REH cell (cell line): Measurements from ENCODE around the gene USP36.

DNA sequence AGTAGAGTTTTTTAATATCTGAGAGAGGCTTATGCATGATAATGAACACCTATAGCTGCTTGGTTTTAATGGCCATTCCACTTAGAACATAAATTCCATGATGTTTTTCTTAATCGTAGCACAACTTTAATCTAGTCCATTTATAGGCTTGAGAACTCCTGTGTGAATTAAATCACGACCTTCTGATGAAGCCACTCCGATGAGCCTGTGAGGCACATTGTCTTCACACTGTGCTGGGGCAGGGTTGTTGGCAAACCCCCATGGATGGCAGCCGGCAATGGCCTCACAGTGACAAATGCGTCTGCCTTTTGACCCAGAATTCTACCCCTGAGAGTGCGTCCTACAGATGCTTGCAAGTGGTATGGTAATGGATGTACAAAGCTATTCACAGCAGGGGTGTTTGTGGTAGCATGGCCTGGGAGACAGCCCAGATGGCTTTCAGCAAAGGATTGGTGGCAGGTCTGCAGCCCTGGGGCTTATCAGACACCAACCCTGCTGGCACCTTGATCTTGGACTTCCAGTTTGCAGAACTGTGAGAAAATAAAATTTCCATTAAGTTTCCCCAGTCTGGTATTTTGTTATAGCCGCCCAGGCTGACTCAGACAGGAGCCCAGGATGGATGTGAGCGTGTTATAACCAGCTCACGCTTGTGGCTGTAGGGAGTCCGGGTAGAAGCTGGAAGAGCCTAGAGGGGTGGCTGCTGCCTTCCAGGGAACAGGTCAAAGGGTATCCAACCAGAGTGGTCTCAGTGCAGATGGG, 10.0 kb downstream of the AFMID start:
- PRO-cap: no peak

DNA sequence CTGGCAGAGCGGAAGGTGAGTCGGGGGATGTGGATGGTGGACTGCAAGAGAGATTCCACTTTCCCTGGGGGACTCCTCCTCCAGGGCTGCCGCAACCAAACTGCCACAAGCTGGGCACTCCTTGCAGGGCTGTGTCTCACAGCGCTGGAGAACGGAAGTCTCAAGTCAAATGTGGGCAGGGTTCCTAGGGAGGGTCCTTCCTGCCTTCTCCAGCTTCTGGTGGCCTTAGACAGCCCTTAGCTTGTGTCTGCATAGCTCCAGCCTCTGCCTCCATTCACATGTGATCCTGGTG, 11.4 kb upstream of the BIRC5 start:
- PRO-cap: no peak

- PRO-cap: no peak
Observed at GRCh38 chr17:78341328-78342023, 18.4 kb downstream of the SOCS3 start.

DNA sequence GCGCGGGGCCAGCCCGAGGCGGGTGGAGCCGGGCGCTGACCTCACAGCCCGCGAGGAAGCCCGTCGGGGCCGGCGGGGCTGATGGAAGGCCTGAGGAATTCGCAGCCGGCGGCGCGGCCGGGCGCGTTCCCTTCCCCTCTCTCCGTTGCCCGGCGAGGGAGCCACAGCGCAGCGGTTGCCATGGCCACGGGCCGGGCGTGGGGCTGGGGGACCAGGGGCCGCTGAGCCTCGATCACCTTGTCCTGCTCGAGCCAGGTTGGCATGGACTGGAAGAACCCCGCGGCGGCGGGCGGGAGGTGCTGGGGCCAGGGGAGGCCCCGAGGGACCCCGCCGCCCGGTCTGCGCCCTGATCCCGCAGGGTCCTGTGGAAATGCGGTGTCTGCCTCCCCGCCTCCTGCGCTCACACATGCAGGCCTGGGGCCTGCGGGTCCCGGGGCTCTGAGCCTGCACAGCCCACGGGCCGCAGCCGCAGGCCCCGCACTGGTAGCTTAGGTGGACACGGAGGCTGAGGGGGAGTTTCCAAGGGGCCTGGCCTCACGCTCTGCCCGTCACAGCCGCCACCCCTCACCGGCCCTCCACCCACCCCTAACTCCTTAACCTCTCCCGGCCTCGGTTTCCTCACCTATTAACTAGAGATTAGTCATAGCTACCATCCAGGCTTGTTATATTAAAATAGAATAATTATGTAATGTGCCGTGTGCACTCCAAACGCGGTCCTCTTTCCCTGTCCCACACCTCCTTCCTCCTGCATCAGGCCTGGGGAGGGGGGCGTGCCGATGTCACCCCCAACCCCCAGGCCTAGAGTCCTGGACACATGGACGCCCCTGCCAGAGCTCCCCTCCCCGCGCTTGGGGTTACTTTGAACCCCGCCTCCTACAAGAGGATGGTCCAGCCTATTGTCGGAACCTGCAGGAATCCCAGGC, 17.6 kb downstream of the SOCS3 start:
- PRO-cap: no peak

- PRO-cap: no peak
Observed at GRCh38 chr17:78374466-78375800, 3.5 kb upstream of the PGS1 start.

DNA sequence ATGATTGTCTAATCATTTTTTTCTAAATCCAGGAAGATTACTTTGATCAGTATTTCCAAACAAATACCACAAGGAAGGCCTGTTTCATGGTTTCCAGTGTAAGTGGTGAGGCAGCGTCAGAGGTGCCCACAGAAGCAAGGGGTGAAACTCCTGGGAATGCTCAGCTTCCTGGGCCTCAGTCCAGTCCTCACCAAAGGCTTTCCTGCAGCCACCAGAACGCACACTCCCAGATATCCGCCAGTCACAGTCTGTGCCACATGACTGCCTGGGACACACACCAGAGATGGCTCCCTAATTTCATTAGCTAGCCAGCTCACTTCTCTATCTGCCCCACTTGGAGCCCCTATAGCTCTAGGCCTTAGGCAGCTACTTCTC, 77.1 kb downstream of the CYTH1 start:
- PRO-cap: no peak

DNA sequence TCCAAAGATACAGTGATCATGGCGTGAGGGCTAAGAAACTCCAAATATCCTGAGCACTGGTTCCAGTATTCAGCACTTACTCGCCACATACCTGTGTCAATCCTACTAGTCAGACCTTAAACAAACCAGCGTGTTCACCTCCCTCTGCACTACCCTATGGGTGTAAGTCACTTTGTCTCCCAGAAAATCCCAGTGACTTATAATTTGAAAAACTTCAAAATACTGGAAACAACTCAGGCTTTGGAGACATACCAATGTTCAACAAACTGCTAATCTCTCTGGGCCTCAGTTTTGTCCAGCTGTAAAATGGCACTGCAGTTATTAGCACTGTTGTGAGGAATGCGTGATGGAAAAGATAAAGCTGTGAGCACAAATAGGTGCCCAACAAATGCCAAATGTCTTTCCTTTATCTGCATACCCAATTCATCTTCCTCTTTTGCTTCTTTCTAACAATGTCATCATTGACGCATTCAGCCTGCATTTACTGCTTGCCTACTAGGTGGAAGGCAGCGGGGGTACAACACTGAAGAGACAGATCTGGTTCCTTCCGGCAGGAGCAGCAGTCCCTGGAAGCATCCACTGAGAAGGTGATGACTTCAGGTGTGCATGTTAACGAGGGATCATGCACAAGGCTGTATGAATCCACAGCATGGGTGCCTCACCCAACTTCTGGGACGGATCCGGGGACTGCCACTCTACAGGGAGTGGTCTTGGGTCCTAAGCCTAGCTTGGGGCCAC, 63.5 kb downstream of the CYTH1 start:
- PRO-cap: no peak

DNA sequence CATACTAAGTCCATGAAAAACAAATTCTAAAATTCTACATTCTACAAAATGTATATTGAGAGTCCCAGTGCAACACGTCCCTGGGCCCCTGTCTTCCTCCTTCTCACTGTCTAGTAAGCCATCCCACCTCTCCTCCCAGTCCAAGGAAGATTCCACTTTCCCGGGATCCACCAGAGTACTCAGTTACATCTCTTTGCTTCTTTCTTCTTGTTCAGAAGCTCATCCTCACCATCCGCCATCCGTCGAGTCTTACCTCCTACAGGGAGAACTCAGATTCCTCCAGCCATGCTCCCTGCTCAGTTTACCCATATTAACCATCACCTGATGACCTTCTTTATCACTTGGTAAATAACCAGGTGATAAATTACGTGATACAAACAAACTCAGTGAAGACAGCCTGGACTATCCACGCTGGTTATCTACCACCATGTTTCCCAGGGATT, 57.1 kb downstream of the CYTH1 start:
- PRO-cap: no peak

GRCh38 chr17:78740422-78740835, 41.6 kb downstream of the CYTH1 start:
- PRO-cap: no peak

DNA sequence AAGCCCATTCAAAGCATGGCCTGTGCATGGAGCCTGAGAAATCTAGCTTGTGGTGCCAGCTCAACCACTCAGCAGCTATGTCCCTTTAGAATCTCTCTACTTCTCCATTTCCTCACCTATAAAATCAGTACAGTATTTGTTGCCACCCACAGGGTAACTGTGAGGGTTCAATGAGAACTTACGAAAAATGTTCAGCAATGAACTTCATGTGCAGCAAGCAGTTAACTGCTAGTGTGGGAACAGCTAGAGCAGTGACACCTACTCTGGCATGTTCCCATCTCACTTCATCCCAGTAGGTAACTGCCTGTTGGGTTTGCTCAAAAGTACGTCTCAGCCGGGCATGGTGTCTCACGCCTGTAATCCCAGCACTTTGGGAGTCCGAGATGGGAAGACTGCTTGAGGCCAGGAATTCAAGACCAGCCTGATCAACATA, 15.2 kb downstream of the CYTH1 start:
- PRO-cap: no peak

DNA sequence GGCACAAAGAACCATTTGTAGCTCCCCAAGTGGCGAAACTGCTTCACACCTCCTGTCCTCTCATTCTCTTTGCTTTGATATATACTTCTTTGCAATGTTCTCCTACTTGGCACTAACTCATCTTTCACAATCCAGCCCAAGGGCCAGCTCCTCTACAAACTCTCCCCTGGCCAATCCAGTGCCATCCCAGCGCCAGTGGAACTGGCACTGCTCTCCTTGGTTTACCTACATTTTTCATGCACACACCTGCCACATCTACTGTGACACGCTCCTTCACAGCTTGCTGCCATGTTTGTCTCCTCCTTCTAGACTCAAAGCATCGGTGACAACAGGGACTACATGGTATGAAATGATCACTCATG, 12.8 kb downstream of the CYTH1 start:
- PRO-cap: no peak

DNA sequence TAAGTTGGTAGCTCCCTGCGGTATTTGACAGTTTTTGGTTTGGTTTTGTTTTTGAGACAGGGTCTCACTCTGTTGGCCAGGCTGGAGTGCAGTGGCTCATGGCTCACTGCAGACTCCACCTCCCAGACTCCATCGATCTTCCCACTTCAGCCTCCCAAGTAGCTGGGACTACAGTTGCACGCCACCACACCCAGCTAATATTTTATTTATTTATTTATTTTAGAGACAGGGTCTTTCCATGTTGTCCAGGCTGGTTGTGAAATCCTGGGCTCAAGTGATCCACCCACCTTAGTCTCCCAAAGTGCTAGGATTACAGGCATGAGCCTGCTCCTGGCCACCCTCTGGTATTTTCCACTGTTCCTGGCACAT, 3.4 kb upstream of the CYTH1 start:
- PRO-cap: no peak

DNA sequence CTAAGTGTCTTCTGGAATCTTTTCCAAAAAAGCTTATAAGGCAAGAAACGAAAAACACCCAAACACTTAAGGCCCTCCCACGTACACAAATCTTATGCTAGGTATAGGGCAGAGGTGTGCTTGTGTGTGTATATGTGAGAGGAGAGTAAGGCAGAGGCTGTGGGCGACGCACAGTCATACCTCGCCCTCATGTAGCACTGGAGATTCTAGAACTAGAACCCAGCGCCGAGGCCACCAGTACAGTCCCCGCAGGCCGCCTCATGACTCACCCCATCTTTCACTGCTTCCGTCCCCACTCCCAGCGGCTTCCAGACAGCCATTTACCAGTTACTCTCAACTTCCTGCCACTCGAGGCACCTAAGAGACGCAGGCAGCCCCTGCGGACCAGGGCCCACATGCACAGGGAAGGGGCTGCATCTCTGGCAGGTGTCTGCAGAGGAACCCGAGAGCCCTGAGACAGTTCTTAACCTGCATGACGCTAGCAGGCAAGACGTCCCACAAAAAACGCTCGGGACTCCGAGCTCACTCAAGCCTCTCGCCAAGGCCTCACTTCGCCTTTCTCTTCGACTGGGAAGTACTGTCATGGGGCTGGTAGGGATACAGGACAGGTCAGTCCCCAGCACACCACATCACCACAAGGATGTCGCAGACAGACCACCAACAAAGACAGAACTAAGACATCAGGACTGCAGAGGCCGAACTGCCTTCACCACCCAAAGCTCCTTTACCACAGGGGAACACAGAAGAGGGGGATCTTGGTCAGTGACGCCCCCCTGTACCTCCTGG, 23.4 kb upstream of the CYTH1 start:
- PRO-cap: no peak

GRCh38 chr17:78818567-78819372, 21.8 kb downstream of the USP36 start:
- PRO-cap: unidirectional peak, plus-strand start at chr17:78819178

DNA sequence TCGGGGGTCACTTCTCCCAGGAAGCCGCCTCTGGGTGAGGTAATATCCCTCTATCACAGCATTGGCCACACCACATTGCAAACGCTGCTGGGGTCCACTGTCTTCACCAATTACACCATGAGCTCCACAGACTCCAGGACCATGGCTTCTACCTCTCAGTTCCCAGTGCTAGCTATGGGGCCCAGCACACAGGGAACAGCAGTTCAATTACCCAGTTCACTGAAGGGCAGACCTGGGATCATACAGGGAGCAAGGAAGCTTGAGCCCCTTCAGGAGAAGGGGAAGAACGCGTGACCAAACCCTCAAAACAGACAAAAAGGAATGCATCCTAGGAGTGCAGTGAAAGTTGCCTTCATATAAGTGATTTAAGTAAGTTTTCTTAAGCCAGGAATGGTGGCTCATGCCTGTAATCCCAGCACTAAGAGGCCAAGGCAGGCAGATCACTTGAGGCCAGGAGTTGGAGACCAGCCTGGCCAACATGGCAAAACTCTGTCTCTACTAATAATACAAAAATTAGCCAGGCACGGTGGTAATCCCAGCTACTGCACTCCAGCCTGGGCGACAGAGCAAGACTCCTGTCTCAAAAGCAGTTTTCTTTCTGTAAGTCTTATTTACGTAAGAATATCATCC, 14.6 kb downstream of the USP36 start:
- PRO-cap: no peak

DNA sequence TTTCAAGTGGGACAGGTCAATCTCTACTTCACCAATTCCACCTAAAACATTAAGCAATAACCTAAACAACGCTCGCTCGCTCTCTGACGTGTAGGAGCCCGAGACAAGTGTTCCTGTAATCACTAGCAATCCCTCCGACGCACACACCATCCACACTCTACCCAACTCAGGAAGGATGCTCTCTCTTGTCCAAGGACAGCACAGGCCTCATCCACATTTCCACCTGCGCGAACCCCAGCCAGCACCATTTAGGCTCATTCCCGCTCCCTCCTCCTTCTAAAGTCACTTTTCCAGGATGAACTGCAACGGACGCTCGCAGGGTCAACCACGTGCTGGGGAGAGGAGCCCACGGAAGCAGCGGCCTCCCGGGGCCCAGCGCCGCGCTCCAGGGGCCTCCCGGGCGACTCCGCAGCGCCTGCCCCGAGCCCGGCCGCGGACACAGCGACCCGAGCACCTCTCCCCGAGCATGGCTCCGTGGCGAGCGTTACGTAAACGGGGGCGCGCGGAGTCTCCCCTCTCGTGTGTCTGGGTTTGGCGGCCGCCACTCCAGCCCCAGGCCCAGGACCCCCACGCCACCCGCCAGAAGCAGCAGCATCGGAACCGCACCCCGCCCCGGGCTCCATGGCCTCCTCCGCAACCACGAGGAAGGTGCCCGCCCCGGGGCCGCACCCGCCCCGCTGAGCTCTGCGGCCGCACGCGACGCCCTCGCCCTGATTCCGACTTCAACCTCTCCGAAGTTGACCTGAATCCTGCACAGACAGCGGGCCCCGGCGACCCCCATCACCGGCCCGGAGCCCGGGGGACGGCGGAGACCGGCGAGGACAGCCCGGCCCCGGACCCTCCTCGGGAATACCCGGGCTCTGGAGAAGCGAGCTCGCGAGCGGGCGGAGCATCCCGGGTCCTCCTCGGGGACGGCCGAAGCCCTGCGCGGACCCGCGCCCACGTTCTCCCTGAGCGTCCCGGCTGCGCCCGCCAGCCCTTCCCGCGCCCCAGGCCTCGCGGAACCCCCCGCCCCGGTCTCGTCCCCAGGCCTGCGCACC, 621 bp downstream of the USP36 start:
- PRO-cap: unidirectional peak, plus-strand start at position 153 of the sequence

DNA sequence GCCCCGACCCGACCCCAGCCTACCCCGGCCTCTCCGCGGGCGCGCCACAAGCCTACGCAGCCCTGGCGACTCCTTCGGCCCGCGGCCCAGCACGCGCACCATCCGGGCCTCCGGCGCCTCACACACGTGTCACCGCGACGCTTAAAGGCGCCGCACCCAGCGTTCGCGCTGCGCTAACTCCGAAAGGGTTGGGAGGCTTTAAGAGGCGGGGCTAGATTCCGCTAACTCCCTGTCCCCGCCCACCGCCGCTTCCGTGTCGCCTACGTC, at the start of gene USP36:
TSS of gene USP36 (minus strand) at position 102 of the 267 bp plus-strand sequence.
- PRO-cap: bidirectional peak, plus-strand start outside the sequence, minus-strand start at position 102 of the sequence

DNA sequence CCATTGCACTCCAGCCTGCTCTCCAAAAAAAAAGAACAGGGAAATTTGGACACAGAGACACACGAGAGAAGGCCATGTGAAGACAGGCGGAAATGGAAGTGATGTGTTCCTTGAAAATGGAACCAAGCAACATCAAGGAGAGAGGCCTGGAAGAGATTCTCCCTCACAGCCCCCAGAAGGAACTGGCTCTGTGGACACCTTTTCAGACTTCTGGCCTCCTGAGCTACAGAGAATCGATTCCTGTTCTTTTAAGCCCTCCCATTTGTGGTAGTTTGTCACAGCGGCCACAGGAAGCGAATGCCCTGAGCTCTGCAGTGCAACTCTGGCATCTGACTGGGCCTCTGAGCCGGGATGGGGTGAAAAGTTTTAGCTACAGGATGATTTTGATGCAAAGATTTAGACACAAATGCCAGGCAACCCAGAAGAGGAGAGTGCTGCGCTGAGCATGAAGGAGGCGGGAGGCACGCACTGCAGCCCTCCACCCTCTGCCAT, 2.4 kb downstream of the TIMP2 start:
- PRO-cap: no peak

DNA sequence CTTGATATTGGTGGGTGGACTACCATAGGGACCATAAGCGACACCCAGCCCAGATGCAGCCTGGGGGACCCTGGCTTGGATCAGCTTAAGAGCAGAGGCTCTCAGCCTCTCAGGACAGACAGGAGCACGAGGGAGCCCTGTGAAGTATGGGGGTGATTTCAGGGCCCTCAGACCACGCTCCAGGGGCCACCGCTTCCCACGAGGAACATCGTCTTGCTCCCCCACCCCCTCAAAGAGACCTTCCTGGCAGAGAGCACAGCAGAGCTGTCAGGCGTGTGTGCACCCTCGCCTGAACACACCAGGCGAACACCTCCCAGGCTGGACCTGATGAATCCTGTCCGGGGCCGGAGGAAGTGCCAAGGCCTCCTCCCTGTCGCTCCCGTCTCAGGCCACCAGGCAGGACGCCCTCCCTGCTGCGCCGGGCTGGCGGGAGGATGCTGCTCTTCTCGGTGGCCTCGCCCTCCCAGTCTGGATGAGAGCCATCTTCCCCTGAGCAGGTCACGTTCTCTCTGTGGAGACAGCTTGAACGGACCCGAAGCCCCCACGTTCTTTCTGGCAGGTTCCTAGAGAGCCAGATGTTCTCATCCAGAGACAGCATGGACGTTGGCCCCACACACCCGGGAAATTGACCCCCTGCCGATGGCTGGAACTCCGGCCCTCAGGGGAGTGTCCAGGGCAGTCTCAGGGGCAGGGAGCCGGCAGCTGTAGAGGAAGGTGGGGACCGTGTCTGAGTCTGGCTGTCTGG, 4.7 kb upstream of the TIMP2 start:
- PRO-cap: no peak

DNA sequence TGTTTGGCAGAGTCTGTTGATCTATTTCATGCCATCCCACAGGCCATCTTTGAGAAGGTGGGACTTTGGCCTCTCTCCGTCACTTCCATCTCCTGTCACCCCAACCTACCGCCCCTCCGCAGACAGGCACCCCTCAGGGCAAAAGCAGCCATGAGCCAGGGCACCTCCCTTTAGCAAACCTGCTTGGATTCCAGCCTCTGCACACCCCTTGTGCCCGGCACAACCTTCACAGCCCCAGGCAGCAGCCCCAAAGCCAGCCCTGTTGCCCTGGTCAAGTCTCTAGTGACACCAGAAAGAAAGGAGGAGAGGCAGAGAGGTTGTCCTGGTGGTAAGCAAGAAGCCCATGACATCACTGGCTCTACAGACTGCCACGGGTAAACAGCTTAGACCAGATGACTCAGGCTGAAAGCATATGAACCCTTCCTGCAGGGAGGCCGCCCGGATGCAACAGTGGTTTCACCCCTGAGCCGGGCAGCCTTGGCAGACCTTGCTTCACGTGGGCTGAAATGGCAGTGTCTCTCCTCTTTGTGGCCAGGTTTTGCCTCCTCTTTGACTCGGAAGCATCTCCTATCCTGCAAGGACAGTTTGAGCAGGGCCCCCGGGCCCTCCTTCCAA, 8.1 kb upstream of the TIMP2 start:
- PRO-cap: no peak